Parotid gland (tissue), 1 donor: ENCODE measurements around the genes RNF114 and BCAS4.

GRCh38 chr20:49935646-49936526 is at the start of gene RNF114:
TSS of gene RNF114 (plus strand) at chr20:49936397.
- PRO-cap = bidirectional peak, plus-strand start at chr20:49936399, minus-strand start at chr20:49936235

- PRO-cap = no peak
These were observed 6.3 kb downstream of the RNF114 start for GRCh38 chr20:49942547-49942920.

DNA sequence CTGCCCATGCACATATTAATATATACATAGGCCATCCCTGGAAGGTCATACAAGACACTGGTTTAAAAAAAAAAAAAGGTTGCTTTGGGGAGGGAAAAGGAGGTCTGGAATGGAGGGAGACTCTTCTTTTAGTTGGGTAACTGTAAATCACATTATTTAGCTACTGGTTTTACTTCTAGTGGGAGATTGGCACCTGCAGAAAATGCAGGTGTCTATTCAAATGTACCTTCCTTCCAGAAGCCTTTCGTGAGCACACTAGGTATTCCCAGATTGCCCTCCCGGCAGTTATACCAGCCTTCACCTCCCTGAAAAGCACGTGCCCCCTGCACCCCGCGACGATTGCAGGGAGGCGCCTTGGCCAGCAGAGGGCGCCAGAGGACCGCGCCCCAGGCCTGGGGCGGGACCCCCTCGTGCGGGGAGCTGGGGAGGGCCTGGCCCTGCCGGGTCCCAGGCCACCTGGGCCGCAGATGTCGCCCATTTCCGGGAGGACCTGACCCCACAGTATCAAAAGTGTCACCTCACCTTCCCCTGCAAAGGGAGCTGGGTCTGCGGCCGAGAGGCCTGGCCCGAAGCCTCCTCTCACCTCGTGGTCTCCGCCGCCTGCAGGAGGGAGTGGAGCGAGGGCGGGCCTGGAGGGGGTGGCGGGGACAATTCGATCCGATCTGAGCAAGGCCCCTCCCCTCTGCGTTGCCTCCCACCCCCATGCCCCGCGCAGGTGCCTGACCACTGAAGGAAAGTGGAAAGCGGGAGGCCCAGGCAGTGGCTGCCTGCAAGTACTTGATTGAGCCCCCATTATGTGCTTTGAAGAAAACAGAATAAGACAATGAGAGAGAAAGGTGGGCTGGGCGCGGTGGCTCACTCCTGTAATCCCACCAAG is 3.7 kb upstream of the SNAI1 start:
- PRO-cap = no peak

- PRO-cap = no peak
These were observed 27.0 kb downstream of the UBE2V1 start for GRCh38 chr20:50085859-50086420.

DNA sequence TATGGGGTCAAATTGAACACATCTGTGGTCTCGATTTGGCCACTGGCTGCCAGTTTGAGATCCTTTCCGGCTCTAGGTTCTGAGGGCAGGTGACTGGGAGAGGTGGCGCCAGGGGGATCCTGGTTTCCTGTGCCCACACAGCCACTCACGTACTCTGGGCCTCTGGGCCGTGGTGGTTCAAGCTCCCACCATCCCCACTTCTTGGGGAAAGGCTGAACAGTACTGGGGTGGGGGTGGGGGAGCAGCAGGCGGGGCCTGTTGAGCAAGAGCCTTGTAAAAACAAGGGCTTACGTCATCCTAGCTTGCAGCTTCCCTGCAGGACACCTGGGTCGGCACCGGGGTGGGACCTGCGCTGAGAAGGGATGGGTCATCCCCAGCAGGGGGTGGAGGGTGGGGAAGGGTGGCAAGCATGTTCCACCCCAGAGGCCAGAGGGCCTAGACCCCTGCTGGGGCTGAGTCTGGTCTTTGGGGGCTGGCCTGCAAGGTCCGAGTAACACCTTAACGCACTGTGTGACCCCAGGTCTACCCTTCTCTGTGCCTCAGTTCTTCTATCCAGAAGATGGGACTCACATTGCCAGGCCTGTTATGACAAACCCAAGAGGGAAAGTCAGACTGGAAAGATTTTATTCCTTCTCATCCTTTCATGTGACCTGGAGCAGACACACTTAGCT is 3.1 kb upstream of the CEBPB start:
- PRO-cap = no peak

GRCh38 chr20:50189649-50189795 is 1.1 kb upstream of the CEBPB start:
- PRO-cap = no peak

GRCh38 chr20:50271021-50272072 is 80.7 kb downstream of the CEBPB start:
- PRO-cap = no peak

DNA sequence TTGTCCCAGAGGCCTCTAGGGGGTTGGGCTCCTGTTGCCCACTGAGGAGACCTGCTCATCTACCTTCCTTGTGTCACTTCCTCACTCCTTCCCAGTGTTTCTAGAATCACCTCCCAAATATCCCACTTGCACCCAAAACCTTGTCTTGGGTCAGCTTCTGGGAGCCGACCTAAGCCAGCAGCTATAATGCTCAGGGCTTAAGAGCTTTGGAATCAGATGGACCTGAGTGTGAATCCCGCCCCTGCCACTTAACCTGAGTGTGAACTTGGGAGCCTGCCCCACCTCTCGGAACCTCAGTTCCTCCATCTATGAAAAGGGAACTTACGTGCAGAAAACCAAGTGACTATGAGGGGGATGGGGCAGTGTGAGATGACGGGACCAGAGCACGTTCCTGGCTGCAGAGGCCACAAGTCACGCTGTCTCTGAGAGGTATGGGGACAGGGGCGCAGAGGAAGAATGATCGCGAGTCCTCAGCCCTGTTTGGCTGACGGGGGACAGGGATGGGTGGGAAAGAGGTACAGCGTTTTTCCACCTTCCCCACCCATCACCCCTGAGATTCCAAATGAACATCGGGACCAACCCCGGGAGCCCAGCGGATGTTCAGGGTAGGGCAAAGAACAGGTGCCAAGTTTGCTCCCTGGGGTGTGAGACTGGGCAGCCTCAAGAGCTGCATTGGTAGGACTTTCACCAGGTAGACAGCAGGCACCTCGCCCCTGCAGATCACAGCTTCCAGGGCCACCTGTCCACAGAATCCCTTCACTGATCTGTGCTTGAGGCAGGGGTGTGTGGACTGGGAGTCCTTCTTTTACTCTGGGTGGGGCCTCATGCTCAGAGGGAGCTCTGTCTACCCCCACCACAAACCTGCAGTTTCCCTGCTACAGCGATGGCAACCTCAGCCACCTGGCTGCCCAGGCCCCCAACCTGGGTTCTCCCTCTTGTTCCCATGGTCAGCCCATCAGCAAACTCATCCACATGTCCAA is 85.6 kb downstream of the CEBPB start:
- PRO-cap = no peak

GRCh38 chr20:50308551-50309788 is 118.3 kb downstream of the CEBPB start:
- PRO-cap = bidirectional peak, plus-strand start at chr20:50308954, minus-strand start at chr20:50308671

DNA sequence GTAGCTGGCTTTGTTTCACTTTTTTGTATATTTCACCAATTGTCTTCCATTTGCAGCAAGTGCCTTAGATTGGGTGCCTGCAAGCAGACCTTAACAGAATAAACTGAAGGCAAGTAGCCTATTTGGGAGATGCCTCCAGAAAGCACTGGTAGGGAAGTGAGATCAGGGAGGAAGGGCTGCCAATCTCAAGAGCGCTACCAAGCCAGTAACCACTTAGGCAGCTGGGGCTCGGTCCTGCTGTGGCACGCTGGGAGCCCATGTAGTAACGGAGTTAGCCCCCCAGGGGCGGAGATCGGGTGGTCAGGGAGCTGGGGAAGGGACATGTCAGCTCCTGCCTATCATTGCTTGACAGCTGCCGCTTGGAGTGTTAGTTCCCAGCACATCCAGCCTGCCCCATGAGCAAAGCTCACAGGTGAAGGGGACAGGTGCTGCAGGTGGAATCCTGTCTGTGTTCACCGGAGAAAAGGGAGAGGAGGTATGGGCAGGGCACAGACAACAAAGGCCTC is 127.0 kb downstream of the CEBPB start:
- PRO-cap = no peak

DNA sequence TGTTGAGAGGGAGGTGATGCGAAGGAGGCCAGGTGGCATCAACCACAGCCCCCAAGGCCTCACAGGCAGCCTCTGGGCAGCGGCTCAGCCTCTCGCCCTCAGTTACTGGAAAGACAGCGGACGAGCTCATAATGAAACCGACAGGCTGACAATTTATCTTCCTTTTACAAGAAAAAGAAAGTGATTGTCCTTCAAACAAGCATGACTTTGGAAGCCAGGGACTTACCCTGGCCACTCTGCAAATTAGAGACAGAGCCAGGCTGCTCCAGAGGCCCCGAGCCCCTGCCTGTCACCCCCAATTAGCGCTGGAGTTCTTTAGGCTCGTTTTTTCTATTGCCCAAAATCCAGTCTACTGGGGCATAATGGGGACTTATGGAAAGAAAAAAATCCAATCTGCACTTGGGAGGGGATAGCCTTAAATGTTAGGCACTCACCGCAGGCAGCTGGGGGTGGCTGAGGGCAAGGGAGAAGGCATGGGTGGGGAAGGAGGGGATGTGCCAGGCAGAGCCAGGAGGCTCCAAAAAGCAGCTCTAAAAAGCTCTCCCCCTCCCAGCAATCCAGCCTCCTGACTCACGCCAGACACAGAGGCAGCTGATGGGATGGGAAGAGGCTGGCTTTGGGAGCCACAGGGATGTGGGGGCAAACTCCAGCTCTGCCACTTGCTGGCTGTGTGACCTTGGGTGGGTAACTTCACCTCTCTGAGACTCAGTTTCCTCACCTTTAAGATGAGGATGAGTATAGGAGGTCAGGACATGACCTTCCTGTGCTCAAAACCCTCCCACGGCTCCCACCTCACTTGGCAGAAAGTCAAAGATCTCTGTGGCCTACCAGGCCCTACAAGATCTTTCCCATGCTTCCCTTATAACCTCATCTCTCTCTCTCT is 148.6 kb downstream of the CEBPB start:
- PRO-cap = no peak

GRCh38 chr20:50520540-50521281 is 10.5 kb downstream of the PTPN1 start:
- PRO-cap = no peak

- PRO-cap = no peak
These were observed 36.6 kb downstream of the PTPN1 start for GRCh38 chr20:50546653-50547233.

DNA sequence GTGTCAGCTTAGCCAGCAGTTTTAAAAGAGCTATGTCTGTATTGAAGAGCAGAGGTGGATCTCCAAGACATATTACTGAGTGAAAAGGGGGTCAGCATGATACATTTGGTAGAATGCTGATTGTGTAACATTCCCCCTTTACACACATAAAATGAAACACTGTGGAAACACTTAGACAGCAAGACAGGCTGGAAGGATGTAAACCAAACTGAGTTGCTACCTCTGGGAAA is 1.7 kb upstream of the RIPOR3 start:
- PRO-cap = no peak

- PRO-cap = no peak
These were observed 6.0 kb downstream of the PARD6B start for GRCh38 chr20:50737269-50737920.

DNA sequence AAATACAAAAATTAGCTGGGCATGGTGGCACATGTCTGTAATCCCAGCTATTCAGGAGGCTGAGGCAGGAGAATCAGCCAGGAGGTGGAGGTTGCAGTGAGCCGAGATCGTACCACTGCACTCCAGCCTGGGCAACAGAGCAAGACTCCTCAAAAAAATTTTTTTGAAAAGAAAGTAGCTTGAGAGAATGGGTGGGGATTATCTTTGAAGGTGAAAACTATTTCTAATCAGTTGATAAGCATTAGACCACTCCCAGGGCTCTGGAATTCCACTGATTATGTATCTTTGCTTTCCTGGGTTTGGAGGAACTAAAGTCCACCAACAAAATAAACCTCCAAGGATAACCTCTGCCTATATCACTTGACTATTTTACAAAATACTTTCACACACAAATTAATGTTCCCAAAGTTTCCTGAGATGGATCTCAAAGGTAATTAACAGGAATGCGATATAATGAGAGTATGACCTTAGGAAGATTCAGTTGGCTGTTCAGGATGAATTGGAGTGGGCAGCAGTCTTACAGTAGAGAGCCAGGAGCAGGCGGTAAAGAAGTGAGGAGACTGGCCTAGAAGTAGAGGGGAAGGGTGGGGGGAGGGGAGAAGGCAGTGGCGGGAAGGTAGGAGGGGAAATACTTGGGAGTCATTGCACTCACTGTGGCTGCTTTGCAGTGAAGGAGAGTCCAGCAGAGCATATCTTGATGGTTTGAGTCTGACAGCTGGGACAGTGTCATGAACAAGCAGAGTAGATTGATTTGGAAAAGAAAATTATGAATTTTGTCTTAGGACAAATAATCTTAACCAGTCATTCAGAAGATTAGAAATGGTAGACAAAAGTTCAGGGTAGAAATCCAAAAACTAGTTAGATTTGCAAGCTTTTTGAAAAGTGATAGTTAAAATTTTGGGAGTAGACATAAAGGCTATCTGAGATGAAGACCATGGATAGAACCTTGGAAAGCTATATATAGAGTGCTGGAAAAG is 8.2 kb downstream of the PARD6B start:
- PRO-cap = no peak

- PRO-cap = no peak
These were observed 13.1 kb downstream of the PARD6B start for GRCh38 chr20:50744346-50744939.

- PRO-cap = no peak
These were observed 14.3 kb downstream of the PARD6B start for GRCh38 chr20:50745361-50746390.

- PRO-cap = no peak
These were observed at the start of gene BCAS4 for GRCh38 chr20:50794643-50795877. TSS of gene BCAS4 (plus strand) at chr20:50795061.

DNA sequence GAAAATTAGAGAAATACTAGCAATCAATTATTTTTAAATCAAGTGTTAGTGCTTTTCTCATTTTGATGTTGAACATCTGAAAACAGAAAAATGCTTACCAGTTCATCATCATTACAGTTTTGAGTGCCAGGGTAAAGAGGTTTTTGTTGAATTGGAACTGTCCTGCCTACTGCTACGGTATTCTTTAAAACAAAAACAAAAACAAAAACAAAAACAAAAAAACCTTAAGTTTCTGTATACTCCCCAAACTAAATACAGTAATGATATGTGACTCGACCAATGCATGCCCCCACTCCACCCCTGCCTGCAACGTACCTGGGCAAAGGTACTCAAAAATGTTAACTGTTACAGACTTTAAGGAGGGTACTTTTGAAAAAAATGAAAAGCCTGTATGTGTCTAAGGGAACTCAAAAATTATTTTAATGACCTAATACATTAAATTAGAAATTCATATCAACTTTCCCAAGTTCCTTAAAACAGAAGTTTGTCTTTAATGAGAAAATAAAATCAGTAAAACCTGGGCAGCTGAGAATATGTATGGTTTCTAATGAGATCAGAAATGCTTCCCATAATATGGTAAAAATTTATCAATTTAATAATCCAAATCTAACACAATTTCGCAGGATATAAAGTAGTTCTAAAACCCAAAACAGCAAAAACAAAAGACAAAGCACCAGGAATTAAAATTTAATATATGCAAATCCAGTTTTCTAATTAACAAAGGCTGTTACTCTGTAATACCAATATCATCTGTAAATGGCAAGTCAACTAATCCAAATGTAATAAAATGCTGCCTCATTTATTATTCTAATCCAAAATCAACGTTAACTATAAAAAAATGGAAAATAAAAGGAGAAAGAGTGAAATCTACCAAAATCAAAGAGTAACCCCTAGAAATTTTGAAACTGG is 26.3 kb downstream of the ADNP start:
- PRO-cap = no peak